Epithelial cell of proximal tubule (primary cell): Measurements from ENCODE around the genes PAK1, INTS4 and KCTD14.

GRCh38 chr11:77105304-77105805 is 2.7 kb downstream of the OMP start:
- RAMPAGE, long total RNA = no peak
- RRBS = no CpG with 5 or more reads among the region's 9 CpGs

GRCh38 chr11:77115178-77115602 is 12.6 kb downstream of the OMP start:
- RAMPAGE, long total RNA = no peak
- RRBS = no CpG with 5 or more reads among the region's 16 CpGs

GRCh38 chr11:77147452-77148482 is 19.7 kb downstream of the MYO7A start:
- RAMPAGE, long total RNA = no peak
- RRBS = 10% methylated on average over 11 of the region's 50 CpGs

DNA sequence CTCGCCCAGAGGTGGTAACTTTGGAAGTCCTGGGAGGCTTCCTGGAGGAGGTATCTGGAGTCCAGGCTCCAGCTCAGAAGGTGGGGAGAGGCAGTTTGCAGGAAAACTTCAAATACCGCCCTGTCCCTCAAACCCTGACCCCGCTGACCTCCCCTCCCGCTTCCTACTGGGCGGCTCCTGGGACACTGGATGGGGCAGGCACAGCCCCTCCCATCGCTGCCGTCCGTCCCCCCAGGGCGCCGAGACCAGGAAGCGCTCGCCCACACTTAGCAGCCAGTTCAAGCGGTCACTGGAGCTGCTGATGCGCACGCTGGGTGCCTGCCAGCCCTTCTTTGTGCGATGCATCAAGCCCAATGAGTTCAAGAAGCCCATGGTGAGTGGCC is 44.5 kb downstream of the MYO7A start:
- RAMPAGE, long total RNA = no peak
- RRBS = no CpG with 5 or more reads among the region's 16 CpGs

GRCh38 chr11:77473885-77474542 is at the start of gene PAK1:
TSS of gene PAK1 (minus strand) at chr11:77474094.
- RAMPAGE, long total RNA = no peak
- RRBS = under 1% methylated on average over 10 of the region's 60 CpGs

GRCh38 chr11:77560817-77561022 is 29.0 kb upstream of the AQP11 start:
- RAMPAGE, long total RNA = no peak

DNA sequence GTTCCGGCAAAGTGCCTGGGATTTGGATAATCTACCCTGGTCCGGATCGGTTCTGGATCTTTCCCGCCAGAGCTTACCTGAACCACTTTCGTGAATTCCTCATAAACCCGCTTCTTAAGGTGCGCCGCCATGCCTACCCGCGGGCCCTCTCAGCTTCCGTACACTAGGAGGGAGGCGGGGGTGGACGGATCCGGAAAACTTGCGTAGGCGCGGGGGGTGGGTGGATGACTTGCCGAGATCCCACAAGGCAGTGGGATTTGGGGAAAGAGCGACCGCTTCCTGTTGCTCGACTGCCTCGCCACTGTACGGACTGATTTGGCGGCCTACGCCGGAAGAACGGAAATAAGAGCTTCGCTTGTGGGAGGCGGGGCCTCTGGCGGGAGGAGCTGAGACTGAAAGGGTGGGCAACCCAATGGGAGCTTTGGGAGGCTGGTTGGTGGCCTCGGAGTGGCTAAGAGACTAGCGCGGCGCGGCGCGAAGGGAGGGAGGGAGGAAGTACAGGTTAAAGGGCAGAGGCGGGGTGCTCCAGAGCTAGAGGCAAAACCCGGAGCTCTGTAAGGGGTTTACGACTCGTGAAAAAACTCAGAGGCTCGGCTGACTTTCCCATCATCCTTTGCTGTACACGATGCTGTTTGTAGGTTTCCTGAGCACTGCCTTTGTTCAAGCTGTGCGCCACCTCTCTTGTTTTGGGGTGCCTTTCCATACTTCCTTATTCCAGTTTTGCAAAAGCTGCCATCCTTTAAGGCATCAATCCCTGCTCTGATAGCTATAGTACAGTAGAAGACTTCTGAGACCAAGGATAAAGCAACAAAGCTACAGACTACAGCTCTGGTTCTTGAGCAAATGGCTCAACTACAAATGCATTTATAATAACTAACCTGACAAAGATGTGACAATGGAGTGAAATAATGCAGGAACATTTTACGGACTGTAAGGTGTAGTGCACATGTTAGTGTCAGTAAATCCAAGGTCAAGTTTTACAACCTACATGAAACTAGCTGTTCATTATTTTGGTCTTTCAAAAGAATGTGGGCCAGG is at the start of gene INTS4:
INTS4 (minus strand) TSS at position 156 of the 1,038 bp plus-strand sequence.
- RAMPAGE, long total RNA = no peak
- RRBS = no CpG with 5 or more reads among the region's 45 CpGs

GRCh38 chr11:78022986-78023677 is at the start of gene KCTD14:
TSS of gene KCTD14 (minus strand) at chr11:78023276.
- RAMPAGE, long total RNA = no peak
- RRBS = no CpG with 5 or more reads among the region's 30 CpGs

DNA sequence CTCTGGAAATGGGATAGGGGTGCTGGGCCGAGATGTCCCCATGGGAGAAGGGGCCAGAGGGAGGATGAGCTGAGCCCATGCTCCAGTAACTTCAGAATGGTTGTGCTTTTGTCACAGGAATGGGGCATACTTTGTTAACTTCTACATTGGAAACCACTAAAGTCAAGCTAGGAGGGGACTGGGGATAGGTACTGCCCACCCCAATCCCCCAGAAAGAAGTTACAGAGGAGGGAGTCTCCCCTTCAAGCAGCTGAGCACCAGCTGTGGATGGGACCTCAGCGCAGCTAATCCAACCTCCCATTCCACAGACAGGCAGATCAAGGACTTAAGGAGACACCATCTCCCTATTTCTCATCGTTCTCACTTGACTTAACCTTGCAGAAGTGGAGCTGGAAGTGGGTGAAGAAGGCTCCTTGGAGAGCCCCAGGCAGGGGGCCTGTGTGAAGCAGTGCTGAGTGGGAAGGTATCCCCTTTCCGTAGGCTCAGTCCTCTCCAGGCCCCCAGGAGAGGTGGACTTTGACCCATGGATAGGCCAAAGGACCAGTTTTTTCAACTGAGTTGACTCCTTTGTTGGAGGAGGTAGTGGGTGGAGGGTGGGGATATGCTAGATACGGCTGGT is 27.2 kb downstream of the USP35 start:
- RAMPAGE, long total RNA = no peak
- RRBS = no CpG with 5 or more reads among the region's 5 CpGs

GRCh38 chr11:78224753-78225489 is 36.2 kb downstream of the USP35 start:
- RAMPAGE, long total RNA = no peak
- RRBS = no CpG with 5 or more reads among the region's 9 CpGs

- RAMPAGE, long total RNA = no peak
- RRBS = no CpG with 5 or more reads among the region's 3 CpGs
Observed at GRCh38 chr11:78229663-78230195, 41.0 kb downstream of the USP35 start.

DNA sequence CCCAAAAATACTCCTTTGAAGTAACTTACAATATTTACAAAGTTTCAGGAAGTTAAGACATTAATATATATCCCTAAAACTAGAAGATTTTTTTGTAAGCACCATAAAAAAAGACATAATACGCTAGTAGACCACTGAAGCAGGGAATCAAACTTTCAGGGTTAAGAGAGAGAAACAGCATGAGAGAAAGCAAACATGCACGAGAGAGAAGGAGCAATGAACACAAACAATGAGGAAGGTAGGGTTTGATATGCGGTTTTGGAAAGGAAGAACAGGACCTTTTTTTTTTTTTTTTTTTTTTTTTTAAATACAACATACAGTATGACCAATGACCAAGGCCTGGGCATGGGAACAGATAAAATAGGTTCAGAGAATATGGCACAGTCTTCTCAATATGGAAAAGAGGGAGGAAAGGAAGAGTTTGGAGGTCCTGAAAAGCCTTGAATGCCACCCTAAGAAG is 100.8 kb downstream of the USP35 start:
- RAMPAGE, long total RNA = no peak
- RRBS = no CpG with 5 or more reads among the region's 3 CpGs

DNA sequence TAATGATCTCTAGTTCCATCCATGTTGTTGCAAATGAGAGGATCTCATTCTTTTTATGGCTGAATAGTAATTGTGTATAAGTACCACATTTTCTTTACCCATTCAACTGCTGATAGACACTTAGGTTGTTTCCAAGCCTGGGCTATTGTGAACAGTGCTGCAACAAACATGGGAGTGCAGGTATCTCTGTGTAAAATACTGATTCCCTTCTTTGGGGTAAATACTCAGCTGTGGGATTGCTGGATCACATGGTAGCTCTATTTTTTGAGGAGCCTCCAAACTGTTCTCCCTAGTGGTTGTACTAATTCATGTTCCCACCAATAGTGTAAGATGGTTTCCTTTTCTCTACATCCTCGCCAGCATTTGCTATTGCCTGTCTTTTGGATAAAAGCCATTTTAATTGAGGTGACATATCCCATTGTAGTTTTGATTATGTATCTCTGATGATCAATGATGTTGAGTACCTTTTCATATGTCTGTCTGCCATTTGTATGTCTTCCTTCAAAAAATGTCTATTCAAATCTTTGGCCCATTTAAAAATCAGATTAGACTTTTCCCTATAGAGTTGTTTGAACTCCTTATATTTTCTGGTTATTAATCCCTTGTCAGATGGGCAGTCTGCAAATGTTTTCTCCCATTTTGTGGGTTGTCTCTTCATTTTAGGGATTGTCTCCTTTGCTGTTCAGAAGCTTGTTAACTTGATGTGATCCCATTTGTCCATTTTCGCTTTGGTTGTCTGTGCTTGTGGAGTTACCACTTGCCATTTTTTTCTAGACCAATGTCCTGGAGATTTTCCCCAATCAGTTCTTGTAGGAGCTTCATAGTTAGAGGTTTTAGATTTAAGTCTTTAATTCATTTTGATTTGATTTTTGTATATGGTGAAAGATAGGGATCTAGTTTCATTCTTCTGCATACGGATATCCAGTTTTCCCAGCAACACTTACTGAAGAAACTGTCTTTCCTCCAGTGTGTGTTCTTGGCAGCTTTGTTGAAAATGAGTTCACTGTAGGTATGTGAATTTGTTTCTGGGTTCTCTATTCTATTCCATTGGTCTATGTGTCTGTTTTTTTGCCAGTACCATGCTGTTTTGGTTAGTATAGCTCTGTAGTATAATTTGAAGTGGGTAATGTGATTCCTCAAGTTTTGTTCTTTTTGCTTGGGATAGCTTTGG is 82.7 kb downstream of the GAB2 start:
- RAMPAGE, long total RNA = no peak
- RRBS = no CpG with 5 or more reads among the region's 3 CpGs

GRCh38 chr11:78352231-78352904 is 65.3 kb downstream of the GAB2 start:
- RAMPAGE, long total RNA = no peak
- RRBS = no CpG with 5 or more reads among the region's 7 CpGs

DNA sequence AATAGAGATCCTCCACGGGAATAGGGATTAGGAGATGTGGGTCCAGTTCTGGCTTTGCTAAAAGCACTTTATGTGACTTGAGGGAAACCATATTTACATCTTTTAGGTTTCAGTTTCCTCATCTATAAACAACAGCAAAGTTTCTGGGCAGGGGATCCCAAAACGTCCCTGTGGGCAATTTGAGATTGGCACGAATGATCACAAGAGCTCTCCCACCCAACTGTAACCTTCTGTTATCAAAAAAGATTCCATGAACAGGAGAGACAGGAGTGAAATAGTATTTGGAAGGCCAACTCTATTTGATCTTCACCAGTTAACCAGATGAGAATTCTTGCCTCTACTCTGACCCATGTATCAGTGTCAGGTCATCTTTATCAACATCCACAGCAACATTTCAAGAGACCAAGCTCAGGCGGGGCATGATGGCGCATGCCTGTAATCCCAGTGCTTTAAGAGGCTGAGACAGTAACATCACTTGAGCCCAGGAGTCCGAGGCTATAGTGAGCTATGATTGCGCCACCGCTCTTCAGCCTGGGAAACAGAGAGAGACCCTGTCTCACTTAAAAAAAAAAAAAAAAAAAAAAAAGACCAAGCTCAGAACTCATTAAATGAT is 62.4 kb downstream of the GAB2 start:
- RAMPAGE, long total RNA = no peak
- RRBS = no CpG with 5 or more reads among the region's 8 CpGs

DNA sequence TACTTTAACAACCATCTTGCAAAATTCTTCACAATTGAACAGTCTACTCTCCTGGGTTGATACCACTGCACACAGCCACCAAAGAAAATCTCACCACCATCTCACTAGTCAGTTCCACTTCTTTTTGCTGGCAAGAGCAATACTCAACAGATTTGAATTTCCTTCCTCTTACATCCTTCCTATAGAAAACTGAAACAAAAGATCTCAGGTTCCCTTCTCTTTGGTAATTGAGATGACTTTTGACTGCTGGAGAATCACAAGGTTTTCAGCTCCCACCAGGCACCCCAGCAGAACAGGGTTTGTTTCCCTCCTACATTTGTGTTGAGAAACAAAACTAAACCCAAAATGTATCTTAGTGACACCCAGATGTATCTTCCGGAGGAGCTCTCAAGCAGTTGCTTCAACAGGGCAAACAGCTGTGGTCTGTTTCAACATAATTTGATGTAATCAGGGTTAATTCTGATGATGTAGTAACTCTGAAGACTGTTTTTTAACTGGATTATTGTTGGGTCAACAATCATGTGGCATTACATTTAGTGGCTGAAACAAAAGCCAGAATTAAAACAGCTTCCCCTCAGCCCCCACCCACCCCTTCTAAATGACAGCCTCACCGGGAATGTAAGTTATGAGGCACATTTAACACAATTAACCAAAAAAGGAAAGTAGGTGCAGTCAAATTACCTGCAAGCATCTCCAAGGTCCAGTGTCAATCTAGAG is 7.2 kb upstream of the GAB2 start:
- RAMPAGE, long total RNA = no peak
- RRBS = no CpG with 5 or more reads among the region's 2 CpGs

DNA sequence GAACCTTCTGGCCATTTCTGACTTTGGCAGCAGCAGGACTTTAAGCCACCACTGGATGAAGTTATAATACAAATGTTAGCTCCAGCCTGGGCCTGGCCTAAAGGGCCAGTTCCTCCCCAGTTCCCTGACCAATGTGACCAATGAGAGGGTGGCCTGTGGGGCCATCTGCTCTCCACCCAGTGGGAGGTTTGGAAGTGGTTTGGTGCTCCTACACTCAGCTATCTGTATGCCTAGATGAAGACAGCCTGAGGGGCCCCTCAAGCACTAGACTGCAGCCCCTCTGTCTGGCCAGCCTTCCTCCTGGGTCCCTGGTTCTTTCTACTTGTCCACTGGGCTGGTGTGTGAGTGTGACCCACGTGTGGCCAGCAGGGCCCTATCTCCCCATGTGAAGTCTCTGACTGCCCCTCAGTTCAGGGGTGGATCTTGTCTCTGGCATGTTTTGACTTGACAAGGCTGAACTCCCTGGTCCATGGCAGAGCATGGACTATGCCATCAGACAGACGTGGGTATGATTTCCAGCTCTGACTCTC is 254.2 kb upstream of the NARS2 start:
- RAMPAGE, long total RNA = no peak
- RRBS = no CpG with 5 or more reads among the region's 2 CpGs

- RAMPAGE, long total RNA = no peak
Observed at GRCh38 chr11:78877522-78877721, 302.8 kb upstream of the NARS2 start.

GRCh38 chr11:79049738-79050272 is 391.0 kb downstream of the TENM4 start:
- RAMPAGE, long total RNA = no peak
- RRBS = no CpG with 5 or more reads among the region's 5 CpGs

DNA sequence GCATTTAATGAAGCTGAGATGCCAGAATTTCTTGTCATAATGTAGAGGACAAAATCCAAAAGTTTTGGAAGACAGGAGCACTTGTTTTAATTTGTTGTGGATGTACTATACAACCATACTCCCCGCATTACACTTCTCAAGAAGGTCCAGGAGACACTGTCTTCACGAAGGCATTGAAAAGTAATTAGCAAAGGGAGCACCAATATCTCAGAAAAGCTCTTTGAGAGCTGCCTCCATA is 1023.9 kb downstream of the FAM181B start:
- RAMPAGE, long total RNA = no peak
- RRBS = no CpG with 5 or more reads among the region's 2 CpGs